Measurements from ENCODE around the genes KCNAB3, HES7, PER1 and AURKB.

- PRO-cap: no peak
CAGE:
- cytosol, long polyA minus RNA: no peak
- cytosol, long polyA plus RNA: no peak
- long polyA plus RNA: no peak
- nucleus, long polyA minus RNA: no peak
- nucleus, long polyA plus RNA: no peak
Measured at GRCh38 chr17:7897836-7898134, 9.2 kb downstream of the CHD3 start.

GRCh38 chr17:7922157-7922820 is 6.2 kb upstream of the RNF227 start:
- PRO-cap: no peak
CAGE:
- cytosol, long polyA minus RNA: no peak
- cytosol, long polyA plus RNA: no peak
- long polyA plus RNA: no peak
- nucleus, long polyA minus RNA: no peak
- nucleus, long polyA plus RNA: no peak

DNA sequence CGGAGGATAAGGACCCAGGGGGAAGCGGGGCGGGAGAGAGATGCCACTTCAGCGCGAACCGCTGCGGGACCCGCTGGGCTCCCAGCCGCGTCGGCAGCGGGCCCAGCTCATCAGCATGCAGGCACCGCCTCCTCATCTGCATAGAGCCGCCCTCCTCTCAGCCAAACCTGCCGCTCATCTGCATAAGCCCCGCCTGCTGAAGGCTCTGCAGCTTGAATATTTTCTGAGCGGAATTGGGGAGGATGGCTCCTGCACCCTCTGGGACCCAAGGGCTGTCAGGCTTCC is at the start of gene KCNAB3:
Gene KCNAB3, minus strand, starts transcription at position 109 of the 285 bp plus-strand sequence.
- PRO-cap: unidirectional peak, minus-strand start at position 95 of the sequence
CAGE:
- cytosol, long polyA minus RNA: no peak
- cytosol, long polyA plus RNA: no peak
- long polyA plus RNA: no peak
- nucleus, long polyA minus RNA: no peak
- nucleus, long polyA plus RNA: no peak

GRCh38 chr17:7936653-7937032 is 4.6 kb downstream of the CNTROB start:
- PRO-cap: no peak
CAGE:
- cytosol, long polyA minus RNA: no peak
- cytosol, long polyA plus RNA: no peak
- long polyA plus RNA: no peak
- nucleus, long polyA minus RNA: no peak
- nucleus, long polyA plus RNA: no peak

DNA sequence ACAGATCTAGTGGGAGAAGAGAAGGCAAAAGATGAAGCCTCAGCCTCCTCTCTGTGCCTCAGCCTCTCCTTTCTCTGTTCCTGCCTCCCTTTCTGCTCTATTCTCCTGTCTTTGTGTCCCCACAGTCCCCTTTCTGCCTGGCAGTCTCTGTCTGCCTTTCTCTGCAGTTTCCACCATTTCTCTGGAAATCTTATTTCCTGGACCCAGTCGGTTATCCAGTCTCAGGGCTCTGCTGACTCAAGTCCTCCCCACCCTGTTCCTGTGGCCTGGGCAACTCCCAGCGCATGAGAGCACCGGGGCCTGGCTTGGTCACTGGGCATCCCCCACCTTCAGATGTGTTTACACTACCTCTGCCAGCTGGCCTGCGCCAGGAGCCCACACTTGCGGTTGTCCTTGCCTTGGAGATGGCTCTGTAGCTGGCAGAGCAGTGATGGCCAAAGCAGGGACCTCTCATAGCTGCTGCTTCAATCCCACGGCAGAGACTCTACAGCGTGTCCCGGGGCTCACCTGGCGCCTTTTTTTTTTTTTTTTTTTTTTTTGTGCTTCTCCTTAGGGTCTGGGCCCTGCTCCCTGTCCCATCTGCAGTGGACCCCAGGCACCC is 17.3 kb downstream of the GUCY2D start:
- PRO-cap: no peak
CAGE:
- cytosol, long polyA minus RNA: no peak
- cytosol, long polyA plus RNA: no peak
- long polyA plus RNA: no peak
- nucleus, long polyA minus RNA: no peak
- nucleus, long polyA plus RNA: no peak

DNA sequence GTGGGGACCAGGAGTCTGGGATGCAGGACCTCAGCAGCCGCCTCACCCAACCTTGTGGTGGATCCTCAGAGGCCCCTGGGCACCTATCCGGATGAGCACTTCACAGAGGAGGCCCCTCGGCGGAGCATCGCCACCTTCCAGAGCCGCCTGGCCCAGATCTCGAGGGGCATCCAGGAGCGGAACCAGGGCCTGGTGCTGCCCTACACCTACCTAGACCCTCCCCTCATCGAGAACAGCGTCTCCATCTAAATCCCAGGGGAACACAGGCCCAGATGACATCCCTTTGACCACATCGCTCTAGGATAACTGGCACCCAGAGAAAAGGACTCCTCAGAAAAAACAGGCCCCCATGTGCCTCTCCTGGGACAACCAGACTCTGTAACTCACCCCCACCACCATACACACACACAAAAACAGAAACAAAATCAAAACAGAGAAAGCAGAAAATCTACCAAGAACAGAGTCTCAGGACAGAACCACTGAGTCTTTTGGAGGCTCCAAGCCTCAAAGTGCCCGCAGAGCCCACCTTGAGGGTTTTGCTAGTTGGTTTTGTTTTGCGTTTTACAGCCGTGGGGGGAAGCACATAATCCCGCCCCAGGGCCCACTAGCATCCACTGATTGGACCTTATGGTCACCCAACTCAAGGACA is 9.6 kb downstream of the ALOX15B start:
- PRO-cap: no peak
CAGE:
- cytosol, long polyA minus RNA: no peak
- cytosol, long polyA plus RNA: no peak
- long polyA plus RNA: no peak
- nucleus, long polyA minus RNA: no peak
- nucleus, long polyA plus RNA: no peak

- PRO-cap: no peak
CAGE:
- cytosol, long polyA minus RNA: no peak
- cytosol, long polyA plus RNA: no peak
- long polyA plus RNA: no peak
- nucleus, long polyA minus RNA: no peak
- nucleus, long polyA plus RNA: no peak
Measured at GRCh38 chr17:8090857-8091803, 3.6 kb upstream of the ALOX12B start.

GRCh38 chr17:8121443-8122343 is 2.2 kb downstream of the HES7 start:
- PRO-cap: no peak
CAGE:
- cytosol, long polyA minus RNA: no peak
- cytosol, long polyA plus RNA: no peak
- long polyA plus RNA: no peak
- nucleus, long polyA minus RNA: no peak
- nucleus, long polyA plus RNA: no peak

DNA sequence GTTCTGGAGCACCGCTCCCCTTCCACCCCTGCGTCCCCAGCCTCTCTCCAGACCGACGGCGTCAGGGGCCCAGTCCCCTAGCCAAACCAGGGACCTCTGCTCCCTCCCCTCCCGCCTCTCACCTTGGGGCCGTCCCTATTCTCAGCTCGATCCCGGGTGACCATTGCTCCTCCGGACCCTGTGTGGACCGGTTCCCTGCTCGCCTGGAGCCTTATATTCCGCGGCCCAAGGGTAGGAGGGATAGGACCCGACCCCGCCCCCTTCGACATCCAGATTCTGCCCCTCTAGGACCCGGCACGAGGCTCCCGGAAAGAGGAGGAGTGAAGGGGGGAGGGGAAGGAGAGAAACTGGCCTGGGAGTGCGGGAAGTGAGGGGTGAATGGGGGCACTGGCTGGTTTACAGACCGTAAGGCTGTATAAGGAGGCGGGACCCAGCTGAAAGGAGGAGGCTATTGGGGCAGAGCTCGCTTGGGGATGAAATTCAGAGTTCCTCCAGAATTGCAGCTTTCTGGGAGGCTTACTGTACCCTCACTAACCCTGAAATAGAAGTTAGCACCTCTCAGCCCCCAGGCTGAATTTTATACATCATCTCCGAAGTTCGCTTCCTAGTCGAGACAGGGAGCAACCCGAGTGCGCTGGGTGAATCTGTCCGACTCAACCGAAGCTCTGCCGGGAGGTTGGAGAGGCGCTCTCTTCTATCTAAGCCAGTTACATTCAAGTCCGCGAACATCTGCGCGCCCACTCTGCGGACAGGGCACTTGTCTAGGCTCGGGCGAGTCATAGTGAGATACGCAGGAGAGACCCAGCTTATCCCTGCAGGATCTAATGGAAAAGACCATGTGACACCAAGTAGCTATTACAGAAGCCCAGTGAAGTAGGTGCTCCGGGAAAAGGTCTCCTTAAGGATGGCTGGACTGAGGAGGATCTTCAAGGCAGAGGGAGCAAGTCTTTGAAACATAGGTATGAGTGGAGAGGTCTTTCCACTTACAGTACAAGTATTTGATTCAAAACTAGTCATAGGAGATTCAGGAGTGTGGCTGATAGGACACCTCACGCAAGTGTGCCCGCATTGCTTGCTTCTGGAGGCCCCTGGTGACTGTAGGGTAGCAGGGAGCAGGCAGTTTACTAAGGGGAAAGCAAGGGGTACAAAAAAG is at the start of gene HES7:
Gene HES7, minus strand, starts transcription at position 186 of the 1,153 bp plus-strand sequence.
- PRO-cap: unidirectional peak, minus-strand start at position 213 of the sequence
CAGE:
- cytosol, long polyA minus RNA: no peak
- cytosol, long polyA plus RNA: no peak
- long polyA plus RNA: no peak
- nucleus, long polyA minus RNA: no peak
- nucleus, long polyA plus RNA: no peak

- PRO-cap: unidirectional peak, minus-strand start at chr17:8139528
CAGE:
- cytosol, long polyA minus RNA: no peak
- cytosol, long polyA plus RNA: no peak
- long polyA plus RNA: no peak
- nucleus, long polyA minus RNA: no peak
- nucleus, long polyA plus RNA: no peak
Measured at GRCh38 chr17:8139290-8139839, 12.8 kb downstream of the PER1 start.

GRCh38 chr17:8141095-8141651 is 11.0 kb downstream of the PER1 start:
- PRO-cap: no peak
CAGE:
- cytosol, long polyA minus RNA: no peak
- cytosol, long polyA plus RNA: no peak
- long polyA plus RNA: no peak
- nucleus, long polyA minus RNA: no peak
- nucleus, long polyA plus RNA: no peak

DNA sequence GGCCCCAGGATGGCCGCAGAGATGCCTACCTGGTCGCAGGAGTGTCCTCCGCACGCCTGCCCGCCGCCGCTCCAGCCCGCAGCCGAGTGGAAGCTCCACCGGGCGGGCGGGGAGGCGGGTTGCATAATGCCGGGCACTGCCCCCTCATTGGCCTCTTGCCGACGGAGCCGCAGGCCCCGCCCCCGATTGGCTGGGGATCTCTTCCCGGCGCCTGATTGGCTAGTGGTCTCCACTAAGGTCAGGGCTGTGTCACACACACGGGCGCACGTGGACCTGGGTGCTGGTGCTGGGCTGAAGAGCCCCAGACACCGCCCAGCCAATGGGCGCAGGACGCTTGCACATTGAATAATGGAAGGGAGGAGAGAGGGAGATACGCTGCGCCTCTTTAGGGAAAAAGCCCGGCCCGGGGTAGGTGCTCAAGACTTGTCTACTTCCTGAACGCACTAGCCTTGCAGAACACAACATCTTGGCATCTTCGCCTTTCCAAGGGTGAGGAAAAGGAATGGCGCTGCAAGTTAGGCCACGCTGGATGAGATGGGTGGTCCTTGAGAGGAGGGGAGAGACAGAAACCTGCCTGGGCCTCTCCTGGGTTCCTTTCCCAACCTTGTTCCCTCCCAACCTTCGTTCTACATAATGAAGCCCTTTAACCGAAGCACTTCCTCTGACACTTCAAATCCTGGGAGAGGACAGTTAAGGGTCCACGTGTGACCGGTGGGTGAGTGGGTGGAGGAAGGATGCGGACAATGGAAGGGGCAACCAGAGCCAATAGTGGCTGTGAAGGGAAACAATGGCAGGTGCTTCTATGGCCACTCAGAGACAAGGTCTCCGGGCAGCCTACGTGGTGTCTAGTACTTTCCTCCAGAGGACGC is at the start of gene PER1:
Gene PER1, minus strand, starts transcription at position 97 of the 869 bp plus-strand sequence.
- PRO-cap: bidirectional peak, plus-strand start at position 264 of the sequence, minus-strand start at position 86 of the sequence
CAGE:
- cytosol, long polyA minus RNA: start-site peak on the minus strand centred at position 111 of the sequence, 35 bp wide, 6 reads
- cytosol, long polyA plus RNA: no peak
- long polyA plus RNA: no peak
- nucleus, long polyA minus RNA: no peak
- nucleus, long polyA plus RNA: no peak

DNA sequence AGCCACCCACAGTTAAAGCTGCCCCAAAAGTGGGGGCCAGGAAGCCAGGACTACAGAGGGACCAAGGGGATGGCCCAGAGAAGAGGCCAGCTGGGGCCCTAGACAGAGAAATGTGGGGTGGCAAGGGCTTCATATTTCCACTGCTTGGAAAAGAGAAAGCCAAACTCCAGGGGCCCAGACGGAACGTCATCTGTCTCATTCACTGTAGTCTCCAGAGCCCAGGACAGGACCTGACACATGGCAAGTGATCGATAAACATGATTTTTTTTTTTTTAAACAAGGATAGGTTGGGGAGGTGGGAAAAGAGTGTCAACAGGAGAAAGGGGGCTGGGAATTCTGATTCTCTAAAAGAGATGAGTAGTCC is 955 bp upstream of the PER1 start:
- PRO-cap: no peak
CAGE:
- cytosol, long polyA minus RNA: no peak
- cytosol, long polyA plus RNA: no peak
- long polyA plus RNA: no peak
- nucleus, long polyA minus RNA: no peak
- nucleus, long polyA plus RNA: no peak

GRCh38 chr17:8154966-8155919 is 3.0 kb upstream of the PER1 start:
- PRO-cap: no peak
CAGE:
- cytosol, long polyA minus RNA: no peak
- cytosol, long polyA plus RNA: no peak
- long polyA plus RNA: no peak
- nucleus, long polyA minus RNA: no peak
- nucleus, long polyA plus RNA: no peak

GRCh38 chr17:8185782-8186562 is 4.0 kb downstream of the BORCS6 start:
- PRO-cap: bidirectional peak, plus-strand start at chr17:8186350, minus-strand start at chr17:8186367
CAGE:
- cytosol, long polyA minus RNA: no peak
- cytosol, long polyA plus RNA: no peak
- long polyA plus RNA: no peak
- nucleus, long polyA minus RNA: no peak
- nucleus, long polyA plus RNA: no peak

GRCh38 chr17:8210438-8211084 is at the start of gene AURKB:
TSS of gene AURKB (minus strand) at chr17:8210575.
- PRO-cap: bidirectional peak, plus-strand start at chr17:8210703, minus-strand start at chr17:8210575
CAGE:
- cytosol, long polyA minus RNA: start-site peak on the minus strand at chr17:8210571-8210576, 84 reads
- cytosol, long polyA plus RNA: no peak
- long polyA plus RNA: start-site peak on the minus strand at chr17:8210573-8210586, 677 and 633 reads in 2 replicates
- nucleus, long polyA minus RNA: start-site peak on the minus strand at chr17:8210574-8210581, 421 reads
- nucleus, long polyA plus RNA: no peak

DNA sequence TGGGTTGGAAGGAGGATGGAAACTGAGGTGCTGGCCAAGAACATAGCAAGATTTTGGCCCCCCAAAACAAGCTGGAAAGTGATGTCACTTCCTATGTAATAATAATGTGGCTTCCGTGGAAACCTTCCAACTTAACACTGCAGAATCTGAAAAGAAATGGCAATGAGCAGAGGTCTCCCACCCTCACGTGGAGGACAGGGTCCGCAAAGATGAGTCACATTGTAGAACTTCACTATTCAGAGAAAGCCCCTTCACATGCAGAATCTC is 11.1 kb downstream of the KRBA2 start:
- PRO-cap: unidirectional peak, plus-strand start at position 142 of the sequence
CAGE:
- cytosol, long polyA minus RNA: no peak
- cytosol, long polyA plus RNA: no peak
- long polyA plus RNA: no peak
- nucleus, long polyA minus RNA: no peak
- nucleus, long polyA plus RNA: no peak

- PRO-cap: bidirectional peak, plus-strand start at chr17:8435884, minus-strand start at chr17:8435649
CAGE:
- cytosol, long polyA minus RNA: no peak
- cytosol, long polyA plus RNA: no peak
- long polyA plus RNA: no peak
- nucleus, long polyA minus RNA: no peak
- nucleus, long polyA plus RNA: no peak
Measured at GRCh38 chr17:8435411-8435753, 302 bp upstream of the NDEL1 start.

DNA sequence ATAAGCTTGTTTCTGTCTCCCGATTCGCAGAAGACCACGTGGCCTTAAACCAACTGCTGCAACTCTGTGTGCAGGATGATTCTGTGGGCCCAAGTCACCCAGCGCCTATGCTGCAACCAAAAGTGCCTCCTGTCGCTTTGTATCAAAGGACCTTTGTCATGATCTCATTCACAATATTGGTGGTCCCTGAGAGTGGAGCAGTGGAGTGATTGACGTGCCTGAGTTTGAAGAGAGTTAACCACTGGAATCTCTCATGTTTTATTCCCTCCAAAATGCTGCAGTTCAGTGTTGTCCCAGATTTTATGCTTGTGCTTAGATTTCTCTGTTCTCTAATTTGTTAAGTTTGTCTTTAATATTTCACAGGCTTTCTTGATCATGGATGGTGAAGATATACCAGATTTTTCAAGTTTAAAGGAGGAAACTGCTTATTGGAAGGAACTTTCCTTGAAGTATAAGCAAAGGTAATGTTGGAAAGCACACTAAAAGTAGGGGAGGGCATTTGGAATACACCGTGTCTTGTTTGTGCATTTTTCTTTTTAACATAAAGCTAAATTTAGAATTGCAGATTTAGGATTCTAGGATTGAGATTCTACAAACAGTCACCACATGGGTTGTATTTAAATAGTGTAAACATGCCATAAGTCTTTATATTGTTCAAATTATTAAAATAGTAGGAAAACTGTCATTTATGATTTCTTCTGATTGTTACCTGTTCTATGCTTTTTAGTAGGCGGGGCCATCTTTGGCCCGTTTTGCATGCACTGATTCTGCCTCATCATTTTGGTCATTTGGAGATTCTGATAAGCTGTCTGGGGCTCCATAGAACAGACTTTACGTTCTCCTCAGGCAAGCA is 8.4 kb downstream of the NDEL1 start:
- PRO-cap: no peak
CAGE:
- cytosol, long polyA minus RNA: no peak
- cytosol, long polyA plus RNA: no peak
- long polyA plus RNA: no peak
- nucleus, long polyA minus RNA: no peak
- nucleus, long polyA plus RNA: no peak

DNA sequence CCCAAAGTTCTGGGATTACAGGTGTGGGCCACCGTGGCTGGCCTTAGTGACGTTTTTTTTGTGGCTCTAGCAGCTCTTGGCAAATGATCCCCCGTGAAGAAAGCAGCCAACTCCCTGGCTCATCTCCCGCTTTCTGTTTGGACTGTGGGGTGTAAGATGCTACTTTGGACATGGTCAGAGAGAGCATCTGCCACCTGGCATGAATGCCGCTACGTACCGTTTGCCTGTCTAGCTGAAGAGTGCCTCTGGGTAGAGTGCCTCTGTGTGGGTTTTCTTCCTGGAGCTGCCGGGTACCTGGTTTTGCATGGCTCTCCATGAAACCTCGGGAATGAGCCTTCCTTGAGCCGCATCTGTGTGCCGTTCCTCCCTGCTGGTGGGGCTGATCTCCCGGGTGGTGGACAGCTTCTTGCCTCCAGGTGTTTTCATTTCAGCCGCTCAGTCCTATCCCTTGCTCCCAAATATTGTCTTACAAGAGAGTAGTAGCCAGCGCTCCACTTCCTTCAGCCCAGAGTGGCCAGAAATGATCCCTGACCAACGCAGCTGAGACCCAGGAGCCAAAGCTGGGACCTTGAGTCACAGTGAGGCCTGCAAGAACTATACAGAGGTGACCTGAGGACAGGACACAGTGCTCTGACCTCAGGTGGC is 34.4 kb downstream of the NDEL1 start:
- PRO-cap: no peak
CAGE:
- cytosol, long polyA minus RNA: no peak
- cytosol, long polyA plus RNA: no peak
- long polyA plus RNA: no peak
- nucleus, long polyA minus RNA: no peak
- nucleus, long polyA plus RNA: no peak